Placental pericyte (primary cell): ENCODE measurements around the gene CATSPER2.

- CAGE, long polyA plus RNA: no peak
Observed at GRCh38 chr15:43508957-43509534, 8.4 kb upstream of the MAP1A start.

DNA sequence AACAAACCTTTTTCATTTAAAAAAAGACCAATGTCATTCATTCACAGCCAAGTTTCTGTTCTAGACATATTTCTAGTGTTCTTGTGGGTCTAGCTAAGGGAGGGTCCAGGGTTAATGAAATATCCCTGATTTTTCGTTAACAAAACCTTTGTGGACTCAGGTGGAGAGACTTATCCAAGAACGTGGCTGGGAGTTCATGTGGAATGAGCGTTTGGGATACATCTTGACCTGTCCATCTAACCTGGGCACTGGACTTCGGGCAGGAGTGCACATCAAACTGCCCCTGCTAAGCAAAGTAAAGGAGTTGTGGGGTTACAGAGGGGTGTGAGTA, 4.2 kb downstream of the CKMT1B start:
- CAGE, long polyA plus RNA: no peak

DNA sequence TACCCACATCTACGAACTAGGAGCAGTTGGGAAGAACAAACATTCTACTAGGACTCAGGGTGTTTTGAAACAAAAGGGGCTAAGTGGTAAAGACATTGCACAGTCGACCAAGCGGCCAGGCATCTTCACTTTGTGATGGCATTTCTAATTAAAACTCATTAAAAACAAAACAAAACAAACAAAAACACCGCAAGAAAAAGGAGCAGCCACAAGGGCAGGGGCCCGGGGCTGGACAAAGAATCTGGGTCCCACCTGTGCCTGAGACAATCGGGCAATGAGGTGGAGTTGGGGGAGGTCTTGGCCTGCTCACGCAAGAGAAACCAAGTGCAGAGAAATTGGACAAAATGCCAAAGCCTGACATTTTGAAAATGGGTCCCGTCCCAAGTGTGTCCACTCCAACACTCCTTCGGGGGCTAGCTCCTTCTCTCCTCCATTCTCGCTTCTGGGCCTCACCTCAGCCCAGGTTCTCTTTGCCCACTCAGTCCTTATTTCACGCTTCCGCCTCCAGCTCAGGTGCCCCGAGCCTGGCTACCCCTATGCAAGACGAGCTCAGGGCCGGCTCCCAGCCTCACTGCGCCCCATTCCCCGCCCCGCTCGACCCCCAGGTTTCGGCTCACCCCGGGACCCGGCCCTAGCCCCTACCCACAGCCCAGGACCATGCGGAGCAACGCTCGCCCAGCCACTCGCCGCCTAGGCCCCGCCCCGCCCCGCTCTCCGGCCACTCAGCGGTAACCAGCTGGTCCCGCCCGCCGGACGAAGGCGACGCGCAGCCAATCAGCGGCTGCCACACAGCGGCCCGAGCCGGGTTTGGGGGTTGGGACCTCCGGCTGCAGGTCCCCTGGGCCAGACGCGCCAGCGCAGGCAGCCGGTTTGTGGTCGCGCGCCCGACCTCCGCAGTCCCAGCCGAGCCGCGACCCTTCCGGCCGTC, at the start of gene CATSPER2:
TSS of gene CATSPER2 (minus strand) at position 669 of the 928 bp plus-strand sequence.
- CAGE, long polyA plus RNA: no peak

- CAGE, long polyA plus RNA: no peak
Observed at GRCh38 chr15:43773867-43775131, 2.5 kb downstream of the ELL3 start.

DNA sequence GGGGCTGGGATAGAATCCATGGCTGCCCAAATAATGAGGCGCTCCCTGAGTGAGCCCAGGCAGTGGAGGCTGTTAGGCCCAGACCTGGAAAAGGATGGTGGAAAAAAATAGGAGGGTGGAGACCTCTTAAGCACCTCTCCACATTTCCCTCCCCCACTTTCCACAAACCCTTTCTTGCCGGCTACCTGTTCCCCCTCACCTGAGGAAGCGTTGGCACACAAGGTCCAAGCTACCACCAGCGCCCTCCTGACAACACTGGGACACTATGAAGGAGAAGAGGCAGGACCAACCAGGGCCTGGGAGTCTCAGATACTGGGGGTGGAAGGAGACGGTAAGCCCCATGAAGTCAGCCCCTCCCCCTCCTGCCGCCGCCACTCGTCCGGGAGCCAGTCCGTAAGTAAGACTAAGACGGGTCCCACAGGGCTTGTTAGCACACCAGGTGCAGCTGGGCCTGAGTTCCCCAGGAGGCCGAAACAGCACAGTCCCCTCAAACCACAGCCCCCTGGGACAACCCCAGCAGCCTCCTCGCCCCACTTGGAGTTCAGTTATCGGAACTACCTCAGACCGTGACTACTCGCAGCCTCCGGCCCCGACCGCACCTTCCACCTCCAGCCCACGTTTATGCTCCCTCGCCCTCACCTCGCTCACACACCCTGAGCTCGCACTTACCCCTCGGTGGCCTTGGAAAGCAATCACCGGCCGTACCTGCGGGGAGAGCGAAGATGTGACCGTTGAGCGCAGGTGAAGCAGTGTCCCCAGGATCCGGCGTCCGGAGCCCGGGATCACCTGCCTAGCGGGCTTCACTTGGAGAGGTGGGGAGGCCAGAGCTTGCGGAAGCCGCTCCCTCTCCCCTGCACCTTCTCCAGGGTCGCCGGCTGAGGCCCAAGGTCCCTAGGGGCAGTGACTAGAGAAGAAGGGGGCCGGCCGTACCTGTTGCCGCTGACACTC, 652 bp downstream of the ELL3 start:
- CAGE, long polyA plus RNA: no peak

DNA sequence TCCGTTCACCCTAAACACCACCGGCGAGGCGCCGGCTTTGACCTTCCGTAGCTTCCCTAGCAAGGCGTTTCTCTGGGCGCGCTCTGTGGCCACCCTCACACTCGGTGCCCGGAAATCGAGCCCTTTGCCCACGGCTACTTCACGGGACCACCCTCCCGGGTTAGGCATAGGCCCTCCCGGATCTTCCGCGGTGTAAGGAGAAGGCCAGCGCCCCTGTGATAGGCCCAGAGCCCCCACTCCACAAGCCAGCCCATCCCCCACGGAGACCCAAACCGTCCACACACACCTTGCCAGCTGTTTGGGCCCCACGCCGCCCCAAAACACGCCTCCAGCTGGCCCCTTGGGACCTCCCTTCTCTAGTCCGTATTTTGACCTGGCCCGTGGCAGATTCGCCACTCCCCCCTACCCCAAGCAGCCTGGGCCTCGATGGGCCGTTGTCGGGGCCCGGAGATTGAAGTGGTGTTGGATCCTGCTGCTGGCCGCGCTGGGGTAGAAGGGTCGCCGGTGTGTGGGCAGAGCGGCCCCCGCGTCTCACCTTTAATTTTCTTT, 374 bp downstream of the SERF2 start:
- CAGE, long polyA plus RNA: no peak

DNA sequence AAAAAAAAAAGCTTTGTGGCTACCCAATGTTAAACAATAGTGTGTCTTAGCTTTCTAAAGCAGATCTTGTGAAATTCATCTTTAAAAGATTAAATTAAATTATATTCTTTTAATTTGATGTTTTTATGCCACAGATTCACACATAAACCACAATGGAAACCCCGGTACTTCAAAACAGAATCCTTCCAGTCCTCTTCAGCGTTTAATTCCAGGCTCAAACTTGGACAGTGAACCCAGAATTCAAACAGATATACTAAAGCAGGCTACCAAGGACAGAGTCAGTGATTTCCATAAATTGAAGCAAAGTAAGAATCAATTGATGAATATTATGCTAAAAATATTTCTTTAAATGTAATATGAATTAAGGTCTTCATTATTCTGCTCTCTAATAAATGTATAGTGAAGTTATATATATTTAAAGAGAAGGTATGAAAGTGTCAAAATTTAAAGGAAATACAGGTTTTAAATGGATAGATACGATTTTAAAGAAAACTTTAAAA, 46.7 kb upstream of the CTDSPL2 start:
- CAGE, long polyA plus RNA: no peak

- CAGE, long polyA plus RNA: no peak
Observed at GRCh38 chr15:44661875-44662280, 1.6 kb downstream of the SPG11 start.

DNA sequence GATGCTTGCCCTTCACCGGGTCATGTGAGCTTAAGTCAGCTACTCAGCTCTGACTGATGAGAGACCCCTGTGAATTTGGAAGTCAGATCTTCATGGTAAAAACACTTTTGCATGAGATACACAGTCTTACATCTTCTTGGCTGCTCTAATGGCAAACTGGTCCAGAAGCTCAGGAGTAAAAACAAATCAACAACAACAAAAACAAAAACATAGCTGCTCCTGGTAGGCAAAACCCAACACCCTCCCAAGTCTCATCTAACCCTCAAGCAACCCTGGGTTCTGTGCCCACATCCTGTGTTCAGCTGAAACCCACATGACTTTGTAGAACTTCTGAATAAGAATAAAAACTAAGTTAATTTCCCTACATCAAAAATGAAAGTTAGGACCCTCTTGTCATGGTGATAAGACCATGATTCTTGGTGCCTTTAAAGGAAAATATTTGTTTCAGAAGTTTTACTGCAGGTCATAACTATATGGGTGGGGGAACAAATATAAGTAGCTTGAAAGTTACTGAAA, 13.9 kb upstream of the SPG11 start:
- CAGE, long polyA plus RNA: no peak

DNA sequence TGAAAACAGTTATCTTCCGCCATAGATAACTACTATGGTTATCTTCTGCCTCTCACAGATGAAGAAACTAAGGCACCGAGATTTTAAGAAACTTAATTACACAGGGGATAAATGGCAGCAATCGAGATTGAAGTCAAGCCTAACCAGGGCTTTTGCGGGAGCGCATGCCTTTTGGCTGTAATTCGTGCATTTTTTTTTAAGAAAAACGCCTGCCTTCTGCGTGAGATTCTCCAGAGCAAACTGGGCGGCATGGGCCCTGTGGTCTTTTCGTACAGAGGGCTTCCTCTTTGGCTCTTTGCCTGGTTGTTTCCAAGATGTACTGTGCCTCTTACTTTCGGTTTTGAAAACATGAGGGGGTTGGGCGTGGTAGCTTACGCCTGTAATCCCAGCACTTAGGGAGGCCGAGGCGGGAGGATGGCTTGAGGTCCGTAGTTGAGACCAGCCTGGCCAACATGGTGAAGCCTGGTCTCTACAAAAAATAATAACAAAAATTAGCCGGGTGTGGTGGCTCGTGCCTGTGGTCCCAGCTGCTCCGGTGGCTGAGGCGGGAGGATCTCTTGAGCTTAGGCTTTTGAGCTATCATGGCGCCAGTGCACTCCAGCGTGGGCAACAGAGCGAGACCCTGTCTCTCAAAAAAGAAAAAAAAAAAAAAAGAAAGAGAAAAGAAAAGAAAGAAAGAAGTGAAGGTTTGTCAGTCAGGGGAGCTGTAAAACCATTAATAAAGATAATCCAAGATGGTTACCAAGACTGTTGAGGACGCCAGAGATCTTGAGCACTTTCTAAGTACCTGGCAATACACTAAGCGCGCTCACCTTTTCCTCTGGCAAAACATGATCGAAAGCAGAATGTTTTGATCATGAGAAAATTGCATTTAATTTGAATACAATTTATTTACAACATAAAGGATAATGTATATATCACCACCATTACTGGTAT, 1.3 kb downstream of the B2M start:
- CAGE, long polyA plus RNA: no peak

- CAGE, long polyA plus RNA: no peak
Observed at GRCh38 chr15:44719912-44720099, 8.5 kb downstream of the B2M start.

DNA sequence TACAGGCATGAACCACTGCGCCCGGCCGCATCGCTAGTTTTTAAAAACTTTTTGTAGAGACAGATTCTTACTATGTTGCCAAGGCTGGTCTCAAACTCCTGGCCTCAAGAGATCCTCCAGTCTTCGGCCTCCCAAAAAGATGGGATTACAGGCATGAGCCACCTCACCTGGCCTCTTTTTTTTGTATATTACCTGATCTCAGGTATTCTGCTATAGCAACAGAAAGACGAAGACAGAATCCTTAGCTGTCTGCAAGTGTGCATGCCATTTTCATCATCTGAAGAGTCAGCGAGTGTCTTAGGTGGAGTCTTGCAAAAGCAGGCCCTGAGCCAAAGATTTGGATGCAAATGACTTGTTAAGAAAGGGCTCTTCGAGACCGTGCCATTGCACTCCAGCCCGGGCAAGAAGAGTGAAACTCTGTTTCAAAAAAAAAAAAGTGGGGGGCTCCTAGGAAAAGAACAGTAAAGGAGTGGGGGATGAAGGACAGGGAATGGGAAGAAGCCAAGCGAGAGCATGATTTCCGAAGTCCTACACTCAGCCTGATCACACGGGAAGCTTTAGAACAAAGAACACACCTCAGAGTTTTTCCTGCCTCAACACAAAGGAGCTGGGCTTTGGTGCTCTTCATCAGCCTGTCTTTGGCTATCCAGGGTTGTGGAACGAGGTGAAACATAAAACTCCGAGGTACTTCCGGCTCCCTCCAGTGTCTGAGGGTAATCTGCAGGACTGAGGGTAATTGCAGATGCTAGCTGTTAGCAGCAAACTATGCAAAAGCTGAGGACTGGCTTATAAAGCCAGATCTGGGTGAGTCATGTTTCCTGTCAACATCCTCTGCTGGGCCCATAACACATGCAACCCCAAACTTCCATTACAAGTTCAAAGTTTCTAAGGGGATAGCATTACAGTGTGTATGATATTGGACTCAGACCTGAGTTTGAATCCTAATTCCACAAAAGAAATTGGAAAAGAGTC, 10.0 kb upstream of the TRIM69 start:
- CAGE, long polyA plus RNA: no peak

DNA sequence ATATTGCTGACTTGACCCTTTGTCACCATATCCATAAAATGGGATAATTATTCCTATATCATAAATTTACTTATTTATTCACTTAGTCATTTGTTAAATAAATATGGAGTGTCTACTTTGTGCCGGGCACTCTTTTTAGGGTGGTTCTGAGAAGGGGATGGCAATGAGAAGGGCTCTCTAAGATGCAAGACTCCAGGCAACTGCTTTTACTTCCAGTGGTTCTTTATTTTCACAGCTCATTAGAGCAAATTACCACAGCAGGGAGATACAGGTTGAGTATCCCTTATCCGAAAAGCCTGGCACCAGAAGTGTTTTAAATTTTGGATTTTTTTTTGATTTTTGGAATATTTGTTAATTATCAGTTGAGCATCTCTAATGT, 9.4 kb upstream of the TRIM69 start:
- CAGE, long polyA plus RNA: no peak

GRCh38 chr15:45023930-45024390, 965 bp downstream of the SORD start:
- CAGE, long polyA plus RNA: no peak

GRCh38 chr15:45156911-45157773, 27.3 kb downstream of the DUOX1 start:
- CAGE, long polyA plus RNA: no peak

DNA sequence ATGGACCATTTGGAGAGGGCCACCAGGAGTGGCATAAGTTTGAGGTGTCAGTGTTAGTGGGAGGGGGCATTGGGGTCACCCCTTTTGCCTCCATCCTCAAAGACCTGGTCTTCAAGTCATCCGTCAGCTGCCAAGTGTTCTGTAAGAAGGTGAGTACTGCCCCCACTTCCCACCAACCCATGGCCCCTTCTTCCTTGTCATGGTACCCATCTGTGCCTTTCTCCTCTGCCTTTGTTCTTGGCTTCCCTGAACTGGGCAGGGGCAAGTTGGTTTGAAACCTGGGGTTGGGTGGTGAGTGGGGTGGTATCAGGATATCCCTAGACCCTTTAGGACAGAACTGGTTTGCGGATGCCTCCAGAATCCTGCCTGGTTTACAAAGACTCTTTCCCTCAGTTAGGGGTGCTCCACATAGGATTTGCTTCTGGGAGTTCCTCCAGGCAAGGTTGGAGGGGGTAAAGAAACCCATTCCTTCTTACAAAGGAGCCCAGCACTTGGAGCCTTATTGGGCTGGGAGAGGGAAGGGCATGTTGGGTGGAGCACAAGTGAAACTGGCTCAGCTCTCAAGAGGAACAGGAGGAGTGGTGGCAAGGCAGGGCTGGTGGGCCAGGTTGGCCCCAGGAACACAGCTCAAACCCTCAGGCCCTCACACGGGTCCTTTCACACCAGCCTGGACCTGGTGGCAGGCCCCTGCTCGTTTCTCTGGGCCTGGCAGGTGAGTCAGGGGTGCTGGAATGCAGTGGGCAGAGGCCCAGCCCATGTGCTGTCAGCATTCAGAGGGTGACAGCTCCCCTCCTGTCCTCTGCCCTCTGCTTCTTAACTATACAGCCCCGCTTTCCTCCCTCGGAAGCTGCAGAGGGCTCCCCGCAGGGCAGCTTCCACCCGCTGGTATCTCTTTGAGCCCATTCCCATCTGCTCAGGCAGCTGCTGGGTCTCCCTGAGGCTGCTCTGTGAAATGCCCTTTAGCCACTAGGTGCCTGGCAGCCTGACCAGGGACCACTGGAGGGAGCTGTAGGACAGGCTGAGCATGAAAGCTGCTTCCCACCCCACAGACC, 25.2 kb downstream of the SHF start:
- CAGE, long polyA plus RNA: no peak

DNA sequence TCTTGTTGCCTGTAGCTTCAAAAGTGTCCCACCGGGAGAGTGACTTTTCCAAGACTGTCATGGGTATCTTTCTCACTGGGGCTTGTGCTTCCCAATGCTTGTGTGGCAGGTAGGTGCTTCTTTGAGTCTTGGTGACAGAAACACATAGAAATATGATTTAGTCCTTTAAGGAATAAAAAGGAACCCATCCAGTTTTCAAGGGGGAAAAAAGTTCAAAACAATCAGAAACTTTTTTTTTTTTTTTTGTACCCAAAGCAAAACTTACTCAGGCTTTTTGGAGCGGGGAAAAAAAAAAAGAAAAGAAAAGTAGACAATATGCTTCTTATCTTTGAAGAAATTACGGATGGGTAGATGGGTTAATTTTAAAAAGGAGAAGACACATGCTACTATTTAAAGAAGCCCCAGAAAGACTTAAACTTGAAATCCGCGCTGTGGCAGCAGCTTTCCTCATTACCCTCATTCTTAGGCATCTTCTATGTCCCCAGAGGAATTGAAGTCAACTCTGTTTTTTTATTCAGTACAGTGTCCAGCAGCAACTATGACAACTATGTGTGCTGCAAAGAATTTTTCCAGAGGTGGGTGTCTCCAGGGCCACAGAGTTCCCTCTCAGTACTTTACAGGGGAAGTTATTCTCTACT, 32.2 kb downstream of the GATM start:
- CAGE, long polyA plus RNA: no peak

DNA sequence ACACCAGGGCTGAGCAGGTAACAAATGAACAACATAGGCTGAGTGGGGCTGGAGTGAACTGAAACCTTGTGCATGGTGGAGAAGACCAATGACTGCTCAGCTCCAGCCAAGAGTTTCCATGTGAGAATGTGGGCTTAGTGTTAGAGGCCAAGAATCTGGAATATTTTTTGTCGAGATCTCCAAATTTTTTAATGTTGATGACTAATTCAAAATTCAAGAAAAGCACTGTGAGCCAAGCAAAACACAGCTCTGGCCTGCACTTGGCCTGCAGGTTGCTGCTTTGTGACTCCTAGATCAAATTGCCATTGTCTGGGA, 7.4 kb downstream of the SQOR start:
- CAGE, long polyA plus RNA: no peak

DNA sequence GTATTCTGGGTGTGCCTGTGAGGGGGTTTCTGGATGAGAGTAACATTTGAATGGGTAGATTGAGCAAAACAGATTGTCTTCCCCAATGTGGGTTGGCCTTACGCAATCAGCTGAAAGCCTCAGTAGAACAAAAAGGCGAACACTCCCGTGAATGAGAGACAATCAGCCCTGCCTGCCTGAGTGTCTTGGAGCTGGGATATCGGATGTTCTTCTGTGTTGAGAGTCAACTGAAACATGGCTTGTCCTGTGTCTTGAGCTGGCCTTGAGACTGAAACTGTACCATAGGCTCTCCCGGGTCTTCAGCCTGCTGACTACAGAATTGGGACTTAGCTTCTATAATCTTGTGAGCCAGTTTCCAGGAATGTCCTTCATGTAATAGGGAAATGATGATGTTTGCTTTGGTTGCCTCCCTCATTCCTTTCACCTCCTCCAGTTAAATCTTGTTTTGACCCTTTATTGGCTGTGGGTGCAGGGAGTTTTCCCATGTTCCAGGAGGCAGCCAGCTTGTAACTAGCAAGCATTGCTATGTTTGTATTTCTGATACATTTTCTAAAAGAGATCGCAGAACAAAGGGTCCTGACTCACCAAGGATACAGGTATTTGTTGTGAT, 10.7 kb downstream of the SQOR start:
- CAGE, long polyA plus RNA: no peak

DNA sequence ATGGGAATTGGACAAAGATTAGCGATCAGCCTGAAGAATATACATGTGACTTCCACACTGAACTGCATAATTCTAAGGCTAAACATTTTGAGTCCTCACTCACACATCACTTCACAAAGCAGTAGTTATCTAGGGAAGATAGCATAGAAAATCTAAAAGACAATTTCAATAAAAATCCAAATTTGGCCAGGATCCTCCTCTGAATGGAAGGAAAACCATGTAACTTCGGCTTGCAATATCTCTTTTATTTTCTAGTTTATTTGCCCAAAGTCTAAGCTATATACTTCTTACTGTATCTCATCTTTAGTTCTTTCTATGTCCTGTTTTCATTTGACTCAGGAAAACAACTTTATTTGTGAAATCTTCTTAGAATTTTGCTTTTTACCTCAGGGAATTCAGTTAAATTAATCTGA, 837.8 kb downstream of the SQOR start:
- CAGE, long polyA plus RNA: no peak